ENCODE measurements around a stretch of chr2.

GRCh38 chr2:238851170-238851727 lies 3.4 kb downstream of the TWIST2 start:
- PRO-cap = no peak

GRCh38 chr2:238907413-238908262 lies 59.8 kb downstream of the TWIST2 start:
- PRO-cap = no peak

GRCh38 chr2:239006912-239007495 lies 159.1 kb downstream of the TWIST2 start:
- PRO-cap = no peak

DNA sequence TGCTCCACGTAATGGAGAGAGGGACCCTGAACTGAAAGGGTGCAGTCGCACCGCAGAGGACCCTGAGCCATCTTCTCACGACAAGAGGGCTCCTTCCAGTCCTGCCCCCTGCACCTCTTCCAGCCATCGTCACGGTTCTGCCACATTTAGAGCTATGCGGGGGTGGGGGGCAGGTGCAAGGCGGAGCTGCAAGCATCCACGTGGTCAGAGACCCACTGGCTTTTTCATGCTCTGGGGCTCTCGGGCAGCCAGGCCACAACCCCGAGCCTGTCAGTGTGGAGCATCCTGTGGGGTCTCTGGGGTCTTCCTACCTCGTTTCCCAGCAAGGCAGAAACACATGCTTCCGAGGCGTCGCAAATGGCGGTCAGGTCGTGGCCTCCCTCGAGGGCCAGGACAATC lies 218.5 kb downstream of the TWIST2 start:
- PRO-cap = no peak

GRCh38 chr2:239114679-239115276 lies 266.9 kb downstream of the TWIST2 start:
- PRO-cap = no peak

DNA sequence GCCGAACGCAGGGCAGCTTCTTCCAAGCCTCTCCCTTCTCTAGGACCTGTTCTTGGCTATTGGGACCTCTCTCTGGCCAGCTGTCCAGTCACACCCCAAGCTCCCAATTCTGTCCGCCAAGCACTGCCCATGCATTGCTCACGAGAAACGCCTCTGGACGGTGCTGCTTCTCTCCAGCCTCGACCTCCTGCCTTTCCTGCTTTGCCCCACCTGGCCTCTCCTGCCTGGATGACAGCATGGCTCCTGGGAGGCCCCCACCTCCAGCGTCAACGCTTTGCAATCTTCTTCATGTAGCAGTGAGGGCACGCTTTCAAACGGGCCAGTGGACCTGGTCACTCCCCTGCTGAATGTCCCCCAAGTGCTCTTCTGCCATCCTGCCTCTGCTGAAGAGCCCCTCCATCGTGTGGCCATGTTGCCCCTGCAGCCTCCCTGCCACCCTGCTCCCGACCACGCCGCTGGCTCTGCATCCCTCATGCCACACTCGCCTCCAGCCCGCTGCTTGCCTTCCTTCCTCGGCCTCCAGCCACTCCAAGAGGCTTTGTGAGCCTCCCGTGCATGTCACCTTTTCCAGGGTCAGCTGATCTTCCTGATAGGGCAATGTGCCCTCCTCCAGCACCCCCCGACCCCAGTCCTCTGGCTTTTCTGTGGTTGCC lies 268.6 kb downstream of the TWIST2 start:
- PRO-cap = no peak

DNA sequence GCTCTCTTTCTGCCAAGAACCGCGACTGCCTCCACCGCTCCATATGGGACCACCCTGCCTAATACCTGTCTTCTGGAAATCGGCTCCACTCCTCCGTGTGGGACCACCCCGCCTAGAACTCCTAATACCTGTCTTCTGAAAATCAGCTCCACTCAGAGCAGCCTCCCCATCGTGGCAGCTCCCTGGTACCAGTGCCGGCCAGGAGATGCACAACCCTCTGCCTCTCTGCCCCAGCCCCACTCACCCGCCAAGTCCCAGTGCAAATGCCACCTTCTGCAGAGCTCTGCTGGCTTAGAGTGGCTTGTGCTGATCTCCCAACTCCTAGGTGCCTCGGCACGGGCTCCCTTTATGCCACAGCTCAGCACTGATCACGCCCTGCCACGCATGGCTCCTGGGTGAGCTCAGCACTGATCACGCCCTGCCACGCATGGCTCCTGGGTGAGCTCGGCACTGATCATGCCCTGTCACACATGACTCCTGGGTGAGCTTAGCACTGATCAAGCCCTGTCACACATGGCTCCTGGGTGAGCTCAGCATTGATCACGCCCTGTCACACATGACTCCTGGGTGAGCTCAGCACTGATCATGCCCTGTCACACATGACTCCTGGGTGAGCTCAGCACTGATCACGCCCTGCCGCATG lies 258.5 kb downstream of the HDAC4 start:
- PRO-cap = no peak

DNA sequence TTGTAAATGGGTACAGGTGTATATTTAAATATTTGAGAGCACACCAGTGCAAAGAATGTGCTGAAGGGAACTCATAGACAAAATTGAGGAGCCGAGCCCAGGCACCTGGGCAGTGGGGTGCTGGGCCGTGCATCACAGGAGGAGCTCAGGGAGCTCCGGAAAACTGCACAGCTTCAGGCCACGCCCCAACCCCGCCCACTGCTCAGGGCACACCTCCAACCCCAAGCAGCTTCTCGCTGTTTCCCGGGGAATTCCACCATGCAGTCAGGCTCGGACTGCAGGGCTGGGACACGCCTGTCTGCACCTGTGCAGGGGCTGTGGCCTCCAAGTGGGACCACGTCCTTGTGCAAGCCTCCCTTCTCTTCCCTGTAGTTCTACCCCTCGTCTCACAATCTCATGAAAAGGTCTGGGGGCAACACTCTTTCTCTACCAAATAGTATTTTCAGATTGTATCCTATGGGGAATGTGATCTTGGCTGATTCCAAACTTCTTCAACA lies 243.0 kb downstream of the HDAC4 start:
- PRO-cap = no peak

- PRO-cap = no peak
Measured at GRCh38 chr2:239181874-239182394, 218.9 kb downstream of the HDAC4 start.

DNA sequence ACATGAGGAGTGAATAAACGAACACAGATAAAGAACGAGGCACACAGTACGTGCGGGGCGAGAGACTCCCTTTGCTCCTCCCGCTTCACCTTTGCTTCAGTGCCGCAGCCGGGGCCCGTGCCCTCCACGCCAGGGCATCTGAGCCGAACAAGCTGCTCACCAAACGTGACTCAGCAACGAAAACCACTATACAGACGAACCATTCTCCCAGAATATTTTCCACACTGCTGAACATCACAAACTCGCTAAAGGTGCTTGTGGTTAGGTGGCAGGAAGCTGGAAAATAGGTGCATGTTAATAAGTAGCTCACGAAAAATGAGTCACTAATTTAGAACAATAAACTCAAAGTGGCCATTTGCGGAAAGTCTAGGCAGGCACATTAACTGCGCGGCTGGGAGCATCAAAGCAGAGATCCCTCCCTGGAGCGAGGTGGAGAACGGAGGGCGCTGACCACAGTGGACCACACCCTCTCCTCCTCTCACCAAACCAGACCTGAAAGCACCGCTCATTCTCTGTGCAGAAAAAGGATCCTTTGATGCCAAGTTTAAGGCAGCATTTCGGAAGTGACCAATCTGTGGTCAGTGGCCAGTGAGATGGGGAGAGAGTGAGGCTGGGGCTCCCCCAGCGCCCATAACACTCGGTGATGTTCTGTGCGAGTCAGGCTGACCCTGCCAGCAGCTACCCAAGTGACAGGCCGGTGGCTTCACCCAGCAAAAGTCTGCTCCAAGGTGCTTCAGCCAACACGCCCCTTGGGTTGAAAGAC lies 153.2 kb downstream of the HDAC4 start:
- PRO-cap = no peak

- PRO-cap = no peak
Measured at GRCh38 chr2:239281848-239283180, 118.5 kb downstream of the HDAC4 start.

DNA sequence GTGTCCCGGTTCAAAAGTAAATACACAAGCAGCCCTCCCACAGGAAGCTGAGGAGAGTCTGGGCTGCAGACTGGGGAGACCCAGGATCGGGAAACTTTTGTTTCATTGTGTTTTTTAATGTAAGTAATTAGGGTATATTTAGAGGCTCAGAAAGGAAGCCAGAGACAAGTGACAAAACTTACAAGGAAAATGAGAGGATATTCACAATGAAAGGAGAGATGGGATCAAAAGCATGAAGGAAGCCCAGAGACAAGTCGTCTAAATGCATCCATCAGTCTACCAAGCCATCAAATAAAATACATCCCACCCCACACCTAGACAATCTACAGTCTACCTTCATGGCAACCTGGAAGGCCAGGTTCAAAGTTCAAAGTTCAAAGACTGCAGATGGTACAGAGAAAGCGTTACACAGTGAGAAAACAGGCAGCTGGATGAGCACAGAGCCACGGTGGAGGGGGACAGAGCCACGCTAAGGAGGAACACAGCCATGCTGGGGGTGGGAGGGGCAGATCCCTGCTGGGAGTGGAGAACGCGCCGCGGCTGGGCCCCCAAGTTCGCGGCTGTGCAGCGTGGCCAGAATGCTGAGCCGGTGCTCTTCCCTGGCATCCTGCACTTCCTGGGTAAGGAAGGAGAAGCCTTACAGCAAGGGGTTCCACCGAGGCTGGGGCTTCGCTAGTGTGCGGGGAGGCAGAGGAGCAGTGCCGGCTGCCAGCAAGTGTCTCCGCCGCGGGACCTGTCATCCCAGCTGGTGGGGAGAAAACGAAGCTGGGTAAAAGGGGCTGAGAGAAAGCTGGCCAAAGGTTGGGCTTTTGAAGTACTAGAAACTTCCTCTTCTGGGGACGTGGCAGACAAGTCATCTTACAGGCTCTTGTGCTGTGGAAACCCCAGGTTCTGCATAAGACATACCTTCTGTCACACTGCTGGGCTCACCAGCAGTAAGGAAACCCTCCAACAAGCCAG lies 115.8 kb downstream of the HDAC4 start:
- PRO-cap = no peak

- PRO-cap = no peak
Measured at GRCh38 chr2:239298403-239298931, 102.4 kb downstream of the HDAC4 start.

DNA sequence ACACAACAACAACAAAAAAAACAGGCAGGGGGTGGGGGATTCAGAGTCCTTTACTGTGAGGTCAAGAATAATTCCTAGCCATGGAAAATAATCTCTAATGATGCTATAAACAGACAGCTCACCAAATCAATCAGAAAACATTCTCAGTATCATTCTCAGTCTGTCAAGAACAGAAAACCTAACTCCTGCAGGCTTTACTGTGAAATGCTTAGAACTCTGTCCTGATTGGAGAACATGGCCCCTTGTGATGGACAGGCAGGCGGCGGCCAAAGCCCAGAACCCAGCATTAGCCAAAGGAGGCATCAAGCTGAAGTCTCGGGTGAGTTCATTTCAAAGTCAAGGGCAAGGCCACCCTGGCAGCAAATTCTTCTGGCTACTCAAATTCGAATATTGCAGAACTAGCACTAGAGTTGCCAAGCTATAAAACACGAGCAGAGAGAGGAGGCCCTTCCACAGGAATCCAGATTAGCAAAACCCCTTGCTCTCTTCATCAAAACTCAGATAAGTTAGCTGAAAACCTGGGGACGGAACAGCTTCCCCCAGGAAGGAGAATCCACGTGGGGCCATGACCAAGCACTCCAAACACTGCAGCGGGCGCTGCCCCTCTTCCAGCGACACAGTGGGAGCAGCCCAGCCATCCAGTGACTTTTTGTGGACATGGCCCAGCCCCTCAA lies 98.7 kb downstream of the HDAC4 start:
- PRO-cap = no peak

- PRO-cap = no peak
Measured at GRCh38 chr2:239310258-239310702, 90.5 kb downstream of the HDAC4 start.

GRCh38 chr2:239310888-239311713 lies 89.7 kb downstream of the HDAC4 start:
- PRO-cap = no peak

- PRO-cap = no peak
Measured at GRCh38 chr2:239318850-239320006, 81.6 kb downstream of the HDAC4 start.

GRCh38 chr2:239380726-239381342 lies 20.0 kb downstream of the HDAC4 start:
- PRO-cap = no peak

- PRO-cap = no peak
Measured at GRCh38 chr2:239756629-239757294, 268.4 kb downstream of the NDUFA10 start.

DNA sequence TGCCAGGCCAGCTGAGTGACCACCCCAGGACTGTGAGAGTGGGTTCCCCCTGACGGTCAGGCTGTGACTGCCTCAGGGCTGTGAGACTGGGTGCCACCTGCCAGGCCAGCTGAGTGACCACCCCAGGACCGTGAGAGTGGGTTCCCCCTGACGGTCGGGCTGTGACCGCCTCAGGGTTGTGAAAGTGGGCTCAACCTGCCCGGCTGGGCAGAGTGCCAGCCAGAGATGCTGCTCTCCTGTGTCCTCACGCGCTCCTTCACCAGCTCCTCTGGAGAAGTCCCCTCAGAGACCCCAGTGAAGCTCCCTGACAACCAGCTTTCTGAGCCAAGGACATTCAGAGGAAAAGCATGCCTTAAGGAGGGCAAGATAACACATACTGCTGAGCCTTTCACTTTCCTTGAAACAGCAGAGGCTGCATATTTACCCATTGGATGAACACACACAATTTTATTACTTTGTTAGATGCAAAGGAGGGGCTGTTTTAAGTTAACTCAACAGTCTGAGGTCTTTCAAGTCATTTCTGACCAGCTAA lies 70.9 kb downstream of the NDUFA10 start:
- PRO-cap = no peak

Measured in neural crest cell (in vitro differentiated cells).